Cardiac atrium fibroblast (primary cell): ENCODE results near the genes ZNF674, RGN, CFP and EBP.

DNA sequence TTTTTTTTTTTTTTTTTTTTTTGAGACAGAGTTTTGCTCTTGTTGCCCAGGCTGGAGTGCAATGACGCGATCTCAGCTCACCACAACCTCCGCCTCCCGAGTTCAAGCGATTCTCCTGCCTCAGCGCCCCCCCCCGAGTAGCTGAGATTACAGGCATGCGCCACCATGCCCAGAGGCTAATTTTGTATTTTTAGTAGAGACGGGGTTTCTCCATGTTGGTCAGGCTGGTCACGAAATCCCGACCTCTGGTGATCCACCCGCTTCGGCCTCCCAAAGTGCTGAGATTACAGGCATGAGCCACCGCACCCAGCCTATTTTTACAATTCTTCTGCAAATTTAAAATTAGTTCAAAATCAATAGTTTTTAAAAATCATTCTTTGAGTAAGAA is 600.4 kb upstream of the DIPK2B start:
- RAMPAGE, long total RNA, result no peak

- RAMPAGE, long total RNA, result no peak
These were observed at the start of gene ZNF674 for GRCh38 chrX:46544805-46546265. ZNF674 (minus strand) TSS chrX:46545421.

DNA sequence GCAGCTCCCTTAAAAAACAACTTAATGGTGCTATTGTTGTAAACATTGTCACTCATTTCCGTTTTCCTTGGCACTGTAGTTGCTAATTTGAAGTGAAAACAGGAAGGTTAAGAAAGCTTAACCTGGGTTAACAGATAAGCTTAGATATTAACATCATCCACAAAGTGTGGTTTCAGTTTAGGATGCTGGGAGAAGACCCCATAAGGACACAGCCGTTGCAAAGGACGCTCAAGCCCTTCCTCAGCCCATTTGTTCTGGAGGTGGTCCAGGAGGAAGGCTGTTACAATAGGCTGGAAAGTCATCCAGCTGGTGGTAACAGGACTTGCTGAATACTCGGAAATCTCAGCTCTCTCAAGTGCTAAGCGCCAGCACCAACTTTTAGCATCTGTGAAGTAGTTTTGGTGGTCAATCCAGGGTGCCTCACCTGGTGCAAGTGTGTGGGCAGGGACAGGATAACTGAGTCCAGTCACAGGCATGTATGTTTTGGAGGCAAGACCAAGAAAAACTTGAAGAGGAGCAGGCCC is 14.2 kb downstream of the CHST7 start:
- RAMPAGE, long total RNA, result no peak

DNA sequence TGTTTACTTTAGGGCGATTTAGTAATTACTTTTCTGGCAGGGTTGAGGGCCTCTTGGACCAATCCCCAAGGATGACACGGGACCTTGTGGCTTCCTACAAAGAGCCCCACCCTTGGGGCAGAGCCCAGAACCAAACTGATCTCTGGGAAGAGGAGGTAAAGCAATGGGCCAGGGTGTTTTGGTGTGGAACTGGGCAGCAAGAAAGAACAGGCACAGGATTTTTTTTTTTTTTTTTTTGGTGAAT is 59.8 kb downstream of the CHST7 start:
- RAMPAGE, long total RNA, result no peak

DNA sequence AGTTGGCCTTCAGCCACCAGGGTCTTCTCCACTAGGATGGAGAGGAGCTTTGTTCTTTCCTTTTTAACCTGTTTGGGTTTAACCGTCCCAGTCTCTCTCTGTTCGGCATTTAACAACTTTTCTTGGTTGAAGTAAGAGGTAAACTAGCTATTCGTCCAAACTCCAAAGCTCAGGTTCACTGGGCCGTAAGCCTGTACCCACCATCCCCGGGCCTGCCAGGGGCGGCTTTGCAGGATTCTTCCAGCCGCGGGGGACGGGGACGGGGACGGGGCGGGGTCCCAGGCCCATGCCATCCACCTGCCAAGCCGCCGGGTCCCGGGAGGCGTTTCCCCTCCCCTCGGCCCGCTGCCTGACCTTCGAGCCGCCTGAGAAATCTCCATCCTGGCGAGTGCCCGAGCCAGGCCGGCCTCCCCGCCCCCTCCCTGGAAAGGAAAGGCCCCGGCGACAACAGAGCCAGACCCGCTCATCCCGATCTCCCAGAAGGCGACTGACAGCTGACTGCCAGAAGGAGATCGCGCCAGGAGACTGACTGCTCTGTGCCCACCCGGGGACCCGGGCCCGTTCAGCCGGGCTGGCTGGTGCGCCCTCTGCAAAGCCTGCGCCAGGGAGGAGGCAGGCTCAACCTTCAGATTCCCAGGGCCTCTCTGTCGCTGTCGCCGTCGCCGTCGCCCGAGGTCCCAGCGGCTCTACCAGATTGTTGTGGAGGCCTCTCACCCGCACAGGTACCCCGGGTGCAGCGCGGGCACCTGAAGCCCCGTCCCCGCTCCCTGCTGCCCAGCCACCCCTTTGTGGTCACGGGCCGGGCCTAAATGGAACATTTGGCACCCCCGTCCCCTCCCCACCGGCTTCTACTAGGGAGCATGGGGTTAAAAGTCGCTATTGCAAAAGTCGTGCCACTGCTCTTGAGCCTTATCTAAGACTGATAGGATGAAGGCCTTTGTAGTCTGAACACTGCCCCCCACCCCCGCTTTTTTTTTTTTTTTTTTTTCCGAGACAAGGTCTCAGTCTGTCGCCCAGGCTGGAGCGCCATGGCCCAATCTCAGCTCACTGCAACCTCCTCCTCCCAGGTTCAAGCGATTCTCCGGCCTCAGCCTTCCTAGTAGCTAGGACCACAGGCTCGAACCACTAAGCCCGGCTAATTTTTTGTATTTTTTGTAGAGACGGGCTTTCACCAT is at the start of gene RGN:
TSS of gene RGN (plus strand) at position 456 of the 1,175 bp plus-strand sequence.
- RAMPAGE, long total RNA, result no peak

- RAMPAGE, long total RNA, result no peak
These were observed 1.3 kb downstream of the RBM10 start for GRCh38 chrX:47146069-47146938.

GRCh38 chrX:47231763-47232077 is 1.1 kb upstream of the USP11 start:
- RAMPAGE, long total RNA, result no peak

DNA sequence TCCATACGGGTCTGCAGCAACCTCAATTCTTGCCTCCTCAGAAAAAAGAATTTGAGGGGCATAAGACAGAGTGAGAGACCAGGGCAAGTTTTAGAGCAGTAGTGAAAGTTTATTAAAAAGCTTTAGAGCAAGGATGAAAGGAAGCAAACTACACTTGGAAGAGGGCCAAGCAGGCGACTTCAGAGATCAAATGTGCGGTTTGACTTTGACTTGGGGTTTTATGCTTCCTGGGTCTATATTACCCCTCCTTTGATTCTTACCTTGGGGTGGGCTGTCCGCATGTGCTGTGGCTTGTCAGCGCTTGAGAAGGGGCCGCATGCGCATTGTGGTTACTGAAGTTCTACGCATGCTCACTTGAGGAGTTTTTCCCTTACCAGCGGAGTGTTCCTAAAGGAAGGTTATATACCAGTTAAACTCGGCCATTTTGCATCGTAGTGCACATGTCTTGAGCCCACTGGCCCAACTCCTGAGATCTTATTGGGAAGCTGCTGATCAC is 9.8 kb downstream of the ZNF157 start:
- RAMPAGE, long total RNA, result no peak

GRCh38 chrX:47456138-47456749 is 26.8 kb downstream of the ZNF41 start:
- RAMPAGE, long total RNA, result no peak

GRCh38 chrX:47569108-47569872 is 8.3 kb downstream of the ARAF start:
- RAMPAGE, long total RNA, result no peak

DNA sequence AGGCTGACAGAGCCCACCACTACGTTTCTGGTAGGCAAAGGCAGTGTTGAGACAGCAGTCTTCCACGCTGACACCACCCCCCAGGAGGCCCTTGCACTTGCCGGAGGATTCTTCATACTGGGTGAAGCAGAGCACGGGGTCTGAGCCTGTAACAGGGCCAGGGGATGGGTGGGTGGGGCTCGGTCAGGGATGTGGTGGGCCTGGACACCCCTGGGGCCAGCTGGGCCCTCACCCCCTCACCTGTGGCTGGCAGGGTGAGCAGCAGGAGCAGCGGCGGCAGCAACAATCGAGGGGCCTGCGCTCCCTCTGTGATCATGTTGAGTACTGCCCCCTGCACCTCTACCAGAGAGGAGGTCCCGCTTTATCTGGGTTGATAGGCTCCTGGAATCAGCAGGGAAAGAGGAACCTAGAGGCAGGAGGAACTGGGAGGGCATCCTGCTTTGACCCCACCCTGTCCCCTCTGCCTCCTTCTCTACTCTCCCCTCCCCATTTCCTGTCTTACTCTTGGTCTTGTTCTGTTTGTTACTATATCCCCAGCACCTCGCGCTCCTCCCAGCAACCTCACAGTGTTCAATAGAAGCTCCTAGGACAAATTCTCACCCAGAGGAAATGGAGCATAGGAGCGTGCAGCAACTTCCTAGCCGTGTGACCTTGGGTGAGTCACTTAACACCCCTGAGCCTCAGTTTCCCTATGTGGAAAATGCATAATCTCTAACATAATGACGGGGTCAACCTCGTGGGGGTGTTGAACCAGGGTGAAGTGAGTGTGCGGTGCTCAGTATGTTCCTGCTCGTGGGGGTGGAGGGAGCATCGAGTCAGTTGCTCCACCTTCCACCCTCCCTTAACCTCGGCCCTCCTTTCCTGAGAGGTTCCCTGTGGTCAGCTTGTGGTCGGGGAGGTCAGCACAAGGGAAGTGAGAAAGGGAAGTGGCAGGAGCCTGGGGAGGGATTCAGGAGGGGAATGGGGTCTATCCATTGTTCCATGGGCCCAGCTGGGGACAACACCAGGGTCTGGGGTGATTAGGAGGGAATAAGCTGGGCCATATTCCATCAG is at the start of gene CFP:
TSS of gene CFP (minus strand) at position 402 of the 1,053 bp plus-strand sequence.
- RAMPAGE, long total RNA, result no peak

- RAMPAGE, long total RNA, result no peak
These were observed 30.8 kb upstream of the ZNF81 start for GRCh38 chrX:47805881-47806337.

DNA sequence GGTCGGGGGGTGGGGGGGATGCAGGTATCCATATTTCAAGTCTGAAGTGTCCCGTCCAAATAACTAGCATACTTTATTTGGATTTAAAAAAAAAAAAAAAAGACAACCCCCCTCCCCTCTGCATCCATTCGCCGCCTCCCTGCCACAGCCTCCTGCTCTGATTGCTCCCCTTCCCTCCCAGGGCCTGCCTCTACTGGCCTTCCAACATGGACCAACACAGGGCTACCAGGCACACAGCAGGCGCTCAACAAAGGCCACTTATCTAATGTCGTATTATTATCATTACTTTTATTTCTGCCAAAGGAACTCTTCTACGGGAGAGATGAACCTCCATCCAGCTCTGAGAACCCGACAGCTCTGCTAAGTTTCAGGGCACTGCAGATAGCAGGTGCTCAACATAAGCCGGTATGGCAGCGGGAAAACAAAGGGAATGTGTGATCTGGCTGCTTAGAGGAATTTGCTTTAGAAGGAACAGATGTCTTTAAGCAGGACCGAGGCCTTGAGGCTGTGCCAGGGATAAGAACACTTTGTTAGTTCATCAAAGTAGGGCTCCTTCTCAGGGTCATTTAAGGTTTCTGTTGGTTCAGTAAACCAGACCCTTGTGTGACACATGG is 2.6 kb upstream of the SLC38A5 start:
- RAMPAGE, long total RNA, result no peak

- RAMPAGE, long total RNA, result no peak
These were observed 1.1 kb downstream of the FTSJ1 start for GRCh38 chrX:48477078-48477497.

DNA sequence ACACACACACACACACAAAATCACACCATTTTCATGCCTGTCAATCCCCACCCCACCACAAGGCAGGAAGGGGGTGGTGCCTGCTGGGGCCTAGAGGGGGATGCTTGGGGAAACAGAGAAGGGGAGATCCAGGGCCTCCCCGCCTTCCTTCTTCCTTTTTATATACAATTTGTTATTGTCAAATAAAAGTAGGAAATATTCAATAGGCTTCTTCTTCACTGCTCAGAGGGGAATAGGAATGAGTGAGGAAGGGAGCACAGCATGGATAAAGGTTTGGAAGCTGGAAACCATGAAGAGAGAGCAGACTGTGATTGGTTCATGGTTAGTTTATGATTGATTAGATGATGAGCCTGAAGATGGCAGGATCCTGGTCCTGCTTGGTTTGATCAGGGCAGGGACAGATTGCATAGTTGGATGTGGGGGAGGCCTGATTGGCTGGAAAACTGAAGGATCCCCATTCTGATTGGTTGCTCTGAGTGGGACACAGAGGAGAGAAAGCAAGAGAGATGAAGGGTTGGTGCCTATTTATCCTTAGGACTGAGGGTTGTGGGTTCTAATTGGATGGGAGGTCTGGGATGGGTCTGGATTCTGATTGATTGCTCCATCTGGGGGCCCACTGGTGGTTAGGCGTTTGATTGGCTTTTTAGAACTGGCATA is 874 bp upstream of the EBP start:
- RAMPAGE, long total RNA, result no peak

GRCh38 chrX:48521763-48522448 is at the start of gene EBP:
EBP (plus strand) TSS chrX:48521808.
- RAMPAGE, long total RNA, result no peak

DNA sequence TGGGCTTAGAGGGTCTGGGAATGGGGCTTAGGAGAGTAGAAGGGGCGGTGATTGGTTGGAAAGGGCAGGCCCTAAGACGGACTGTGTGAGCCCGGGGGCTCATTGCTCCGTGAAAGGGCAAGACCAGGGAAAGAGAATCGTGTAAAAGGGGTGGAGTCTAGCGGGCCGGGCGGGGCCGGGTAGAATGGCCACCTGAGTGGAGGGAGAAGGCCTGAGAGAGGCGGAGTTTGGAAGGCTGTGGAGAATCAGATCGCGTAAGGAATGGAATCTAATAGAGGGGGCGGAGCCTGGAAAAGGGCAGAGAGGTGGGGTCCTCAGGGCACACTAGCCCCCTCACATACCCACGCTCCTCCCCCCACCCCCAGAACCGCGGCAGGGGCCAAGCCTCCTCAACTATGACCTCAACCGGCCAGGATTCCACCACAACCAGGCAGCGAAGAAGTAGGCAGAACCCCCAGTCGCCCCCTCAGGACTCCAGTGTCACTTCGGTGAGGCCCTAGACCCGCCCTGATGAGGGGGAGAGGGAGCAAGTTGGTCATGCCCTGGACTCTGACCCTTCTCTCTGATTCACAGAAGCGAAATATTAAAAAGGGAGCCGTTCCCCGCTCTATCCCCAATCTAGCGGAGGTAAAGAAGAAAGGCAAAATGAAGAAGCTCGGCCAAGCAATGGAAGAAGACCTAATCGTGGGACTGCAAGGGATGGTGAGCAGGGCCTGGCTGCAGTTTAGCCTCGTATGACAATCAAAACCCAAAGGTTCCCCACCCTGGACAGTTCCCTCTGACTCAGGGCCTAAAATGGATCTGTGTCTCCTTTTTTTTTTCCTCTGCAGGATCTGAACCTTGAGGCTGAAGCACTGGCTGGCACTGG is 665 bp downstream of the HDAC6 start:
- RAMPAGE, long total RNA, result no peak

- RAMPAGE, long total RNA, result no peak
These were observed 18.1 kb upstream of the PIM2 start for GRCh38 chrX:48936780-48937538.

DNA sequence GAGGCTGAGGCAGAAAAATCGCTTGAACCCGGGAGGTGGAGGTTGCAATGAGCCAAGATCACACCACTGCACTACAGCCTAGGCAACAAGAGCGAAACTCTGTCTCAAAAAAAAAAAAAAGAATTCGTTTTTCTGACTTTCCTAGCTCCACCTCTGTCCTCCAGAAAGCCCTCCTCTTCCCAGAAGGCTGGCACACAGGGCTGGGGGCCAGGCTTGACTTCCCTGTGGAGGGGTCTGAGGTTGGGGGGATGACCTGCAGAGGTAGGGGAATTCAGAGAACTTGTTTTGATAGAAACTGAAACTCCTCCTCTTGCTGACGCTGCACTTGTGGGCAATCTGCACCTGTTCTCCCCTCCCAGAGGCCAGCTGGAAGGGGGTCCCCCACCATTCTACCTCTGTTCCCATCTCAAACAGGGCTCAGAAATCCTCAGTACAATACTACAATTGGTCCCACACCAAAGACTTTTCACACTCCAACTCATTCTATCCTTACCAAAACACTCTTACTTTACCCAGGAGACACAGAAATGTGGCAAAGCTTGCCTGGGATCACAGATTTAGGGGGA is 18.7 kb downstream of the OTUD5 start:
- RAMPAGE, long total RNA, result no peak

DNA sequence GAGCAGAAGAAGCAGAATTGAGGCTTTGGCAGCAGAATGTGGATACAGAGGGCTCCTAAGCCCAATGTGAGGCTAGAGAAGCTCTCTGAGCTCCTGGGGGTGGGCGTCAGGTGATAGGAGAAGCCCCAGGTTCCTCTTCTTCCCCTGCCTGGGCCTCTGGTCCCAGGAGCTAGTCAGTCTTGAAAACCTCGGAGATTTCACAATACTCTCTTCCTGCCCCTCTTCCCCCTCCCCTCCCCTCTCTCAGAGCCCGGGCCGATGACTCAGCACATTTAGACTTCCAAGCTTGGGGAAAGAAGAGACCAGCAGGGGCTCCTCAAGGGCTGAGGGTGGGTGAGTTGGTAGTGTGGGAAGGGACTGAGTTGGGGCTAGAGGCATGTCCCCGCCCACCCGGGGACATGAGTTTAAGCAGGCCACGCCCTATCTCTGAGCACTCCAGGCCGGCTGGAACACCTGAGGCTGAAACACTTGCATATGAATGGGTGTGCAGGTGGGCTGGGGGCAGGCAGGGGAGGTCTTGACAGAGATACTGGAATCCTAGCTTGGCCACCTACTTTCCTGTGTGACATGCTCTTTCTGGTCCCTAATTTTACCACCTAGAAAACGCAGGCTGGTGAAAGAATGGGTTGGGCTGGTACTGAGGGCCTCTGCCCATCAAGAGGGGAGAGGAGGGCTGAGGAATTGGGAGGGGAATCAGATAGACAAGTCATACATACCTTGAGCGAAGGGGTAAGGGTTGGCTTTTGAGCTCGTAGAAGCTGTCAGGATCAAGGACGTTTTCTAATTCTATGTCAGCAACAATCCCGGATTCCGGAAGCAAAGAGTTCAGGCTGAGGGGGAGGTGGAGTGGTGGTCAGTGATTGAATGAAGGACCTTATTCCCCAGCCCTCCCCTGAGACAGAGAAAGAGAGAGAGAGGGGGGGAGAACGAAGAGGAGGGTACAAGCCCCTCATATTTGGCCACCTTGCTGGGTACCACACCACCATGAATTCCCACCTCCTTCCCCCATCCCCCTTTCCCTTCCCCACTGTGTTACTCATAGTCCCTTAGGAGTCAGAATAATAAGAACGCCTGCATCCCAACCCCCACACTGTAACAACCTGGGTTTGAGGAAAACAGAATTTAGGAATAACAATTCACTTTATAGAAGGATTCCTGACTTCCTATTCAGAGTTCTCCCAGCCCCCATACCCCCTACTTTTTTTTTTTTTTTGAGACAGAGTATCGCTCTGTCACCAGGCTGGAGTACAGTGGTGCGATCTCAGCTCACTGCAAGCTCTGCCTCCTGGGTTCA is 3.0 kb downstream of the TFE3 start:
- RAMPAGE, long total RNA, result no peak